ENCODE measurements around a stretch of chr17.

GRCh38 chr17:3646037-3646268, 9.4 kb downstream of the CTNS start:
- PRO-cap, 2 experiments = no peak in any of the 2 experiments

GRCh38 chr17:3738489-3739112, 14.9 kb downstream of the HASPIN start:
- PRO-cap, 2 experiments = no peak in any of the 2 experiments

- PRO-cap, 2 experiments = no peak in any of the 2 experiments
Measured at GRCh38 chr17:3952413-3952894, 11.8 kb downstream of the ATP2A3 start.

- PRO-cap, 2 experiments = no peak in any of the 2 experiments
Measured at GRCh38 chr17:3959067-3960009, 4.9 kb downstream of the ATP2A3 start.

- PRO-cap, 2 experiments = peak in 1 of 2 experiments; most common plus-strand start chr17:3960952 (in 1); most common minus-strand start chr17:3960779 (in 1)
Measured at GRCh38 chr17:3960595-3961291, 3.5 kb downstream of the ATP2A3 start.

DNA sequence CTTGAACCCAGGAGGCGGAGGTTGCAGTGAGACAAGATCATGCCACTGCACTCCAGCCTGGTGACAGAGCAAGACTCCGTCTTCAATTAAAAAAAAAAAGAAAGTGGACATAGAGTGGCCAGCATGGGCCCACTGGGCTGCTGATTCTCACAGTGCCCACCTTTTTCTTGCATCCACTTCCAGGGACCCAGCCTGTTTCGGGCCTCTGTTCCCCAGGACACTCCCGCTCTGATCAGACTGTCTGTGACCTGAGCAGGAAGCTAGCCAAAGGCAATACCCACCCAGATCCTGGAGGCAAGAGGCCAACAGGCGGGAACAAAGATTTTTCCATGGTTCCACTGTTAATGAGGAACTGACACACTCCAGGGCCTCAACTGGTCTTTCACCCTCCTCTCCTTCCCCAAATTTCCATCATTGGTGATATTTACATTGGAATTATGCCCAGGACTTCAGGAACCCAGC, 14.1 kb upstream of the ATP2A3 start:
- PRO-cap, 2 experiments = no peak in any of the 2 experiments

GRCh38 chr17:4009102-4009905, 45.1 kb upstream of the ATP2A3 start:
- PRO-cap, 2 experiments = no peak in any of the 2 experiments

GRCh38 chr17:4060921-4061768, 81.7 kb downstream of the ZZEF1 start:
- PRO-cap, 2 experiments = no peak in any of the 2 experiments

GRCh38 chr17:4090894-4091285, 51.9 kb downstream of the ZZEF1 start:
- PRO-cap, 2 experiments = no peak in any of the 2 experiments

- PRO-cap, 2 experiments = no peak in any of the 2 experiments
Measured at GRCh38 chr17:4208150-4208625, 55.6 kb downstream of the ANKFY1 start.

DNA sequence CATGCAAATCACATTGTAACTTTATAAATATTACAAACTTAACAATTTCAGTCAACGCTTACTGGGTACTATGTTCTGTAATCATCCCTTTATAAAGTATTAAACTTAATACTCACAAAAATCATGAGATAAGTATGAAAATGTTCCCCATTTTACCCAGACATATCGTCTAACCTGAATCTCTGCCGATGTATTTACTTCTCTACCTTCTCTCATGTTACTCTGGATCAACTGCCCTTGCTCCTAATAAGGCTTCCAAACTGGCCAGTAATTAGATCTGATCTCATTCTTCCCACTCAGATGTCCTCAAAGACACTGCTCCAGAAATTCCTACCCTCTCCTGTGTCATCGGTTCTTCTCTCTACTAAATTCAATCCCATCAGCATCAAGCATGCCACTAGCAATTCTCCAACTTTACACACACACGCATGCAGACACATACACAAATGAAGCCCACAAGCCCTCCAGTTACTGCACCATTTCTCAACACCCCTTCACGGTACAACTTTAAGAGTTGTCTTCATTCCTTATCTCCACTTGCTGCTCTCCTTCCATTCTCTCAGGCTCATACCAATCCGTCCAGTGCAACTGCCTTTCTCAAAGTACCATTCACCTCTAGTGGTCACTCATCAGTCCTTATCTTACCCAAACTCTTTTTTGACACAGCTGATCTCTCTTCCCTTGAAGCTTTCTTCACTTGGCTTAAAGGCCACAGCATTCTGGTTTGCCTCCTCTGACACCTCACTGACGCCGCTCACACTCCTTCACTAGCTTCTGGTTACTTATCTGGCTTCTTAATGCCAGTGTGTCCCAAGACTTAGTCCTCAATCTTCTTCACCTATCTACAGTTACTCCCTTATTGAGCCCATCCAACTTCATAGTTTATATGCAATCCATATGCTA, 25.1 kb downstream of the UBE2G1 start:
- PRO-cap, 2 experiments = no peak in any of the 2 experiments

DNA sequence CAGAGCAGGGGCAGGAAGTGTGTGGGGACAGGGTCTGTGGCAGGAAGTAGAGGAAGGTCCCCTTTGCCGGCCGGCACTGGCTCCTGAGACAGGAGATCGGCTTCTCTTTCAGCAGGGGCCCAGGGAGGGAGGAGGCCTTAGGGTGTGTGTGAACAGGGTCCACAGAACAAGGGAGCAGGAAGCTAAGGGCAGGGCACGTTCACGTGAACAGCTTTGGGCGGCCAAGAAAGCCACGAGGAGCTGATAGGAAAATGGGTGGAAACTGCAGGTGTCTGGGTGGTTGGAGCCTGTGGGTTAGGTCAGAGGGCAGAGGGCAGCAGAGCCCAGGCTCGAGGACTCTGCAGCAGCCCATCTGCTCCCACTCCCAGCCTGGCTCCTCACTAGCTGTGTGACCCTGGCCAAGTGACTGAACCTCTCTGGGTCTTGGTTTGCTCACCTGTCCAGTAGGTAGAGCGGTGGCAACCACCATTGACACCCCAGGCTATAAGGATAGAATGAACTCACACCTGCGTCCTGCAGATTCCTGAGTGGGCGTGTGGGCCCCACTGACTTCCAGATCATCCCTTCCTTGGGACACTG, 17.3 kb upstream of the SPNS2 start:
- PRO-cap, 2 experiments = no peak in any of the 2 experiments

- PRO-cap, 2 experiments = no peak in any of the 2 experiments
Measured at GRCh38 chr17:4502722-4503292, 4.1 kb downstream of the SPNS2 start.

GRCh38 chr17:4508606-4509286, 10.1 kb downstream of the SPNS2 start:
- PRO-cap, 2 experiments = no peak in any of the 2 experiments

DNA sequence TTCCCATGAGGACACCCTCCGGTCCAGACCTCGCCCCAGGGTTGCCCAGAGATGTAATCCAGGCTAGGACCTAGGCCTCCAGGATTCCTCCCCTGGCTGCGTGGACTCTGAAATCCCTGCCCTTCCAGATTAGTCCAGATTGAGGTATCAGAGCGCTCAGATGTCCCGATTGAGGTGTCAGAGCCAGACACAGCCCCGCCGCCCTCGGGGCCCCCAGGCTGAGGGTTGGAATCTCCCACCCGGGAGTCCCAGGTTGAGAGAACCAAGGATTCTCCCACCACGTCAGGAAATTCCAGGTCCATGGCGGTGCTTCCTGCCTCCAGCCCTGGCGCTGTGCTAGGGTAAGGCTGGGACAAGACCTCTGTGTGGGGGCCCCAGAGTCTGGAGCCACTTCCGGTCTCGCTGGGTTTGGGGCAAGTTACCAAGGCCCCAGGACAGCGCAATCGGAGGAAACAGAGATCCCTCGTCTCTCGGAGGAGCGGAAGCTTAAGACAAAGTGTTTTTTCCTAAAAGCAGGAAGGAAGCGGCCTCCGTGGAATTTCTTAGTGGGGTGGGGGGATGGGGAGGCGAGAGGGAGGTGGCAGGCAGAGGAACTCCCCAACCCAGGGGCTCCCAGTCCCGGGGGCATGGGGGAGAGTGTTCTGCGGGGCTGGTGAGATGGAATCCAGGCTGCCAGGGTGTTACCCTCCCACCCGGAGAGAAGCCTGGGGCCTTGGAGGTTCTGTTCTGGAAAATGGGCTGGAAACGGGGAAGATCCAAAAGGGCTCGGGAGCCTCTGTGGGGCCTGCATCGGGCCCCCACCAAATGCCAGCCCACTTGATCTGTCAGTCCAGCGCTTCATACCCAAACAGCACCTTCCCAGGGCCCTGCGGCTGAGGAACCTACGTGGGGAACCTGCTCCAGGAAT, 23.8 kb downstream of the MYBBP1A start:
- PRO-cap, 2 experiments = no peak in any of the 2 experiments

- PRO-cap, 2 experiments = no peak in any of the 2 experiments
Measured at GRCh38 chr17:4538492-4539061, 16.6 kb downstream of the MYBBP1A start.

DNA sequence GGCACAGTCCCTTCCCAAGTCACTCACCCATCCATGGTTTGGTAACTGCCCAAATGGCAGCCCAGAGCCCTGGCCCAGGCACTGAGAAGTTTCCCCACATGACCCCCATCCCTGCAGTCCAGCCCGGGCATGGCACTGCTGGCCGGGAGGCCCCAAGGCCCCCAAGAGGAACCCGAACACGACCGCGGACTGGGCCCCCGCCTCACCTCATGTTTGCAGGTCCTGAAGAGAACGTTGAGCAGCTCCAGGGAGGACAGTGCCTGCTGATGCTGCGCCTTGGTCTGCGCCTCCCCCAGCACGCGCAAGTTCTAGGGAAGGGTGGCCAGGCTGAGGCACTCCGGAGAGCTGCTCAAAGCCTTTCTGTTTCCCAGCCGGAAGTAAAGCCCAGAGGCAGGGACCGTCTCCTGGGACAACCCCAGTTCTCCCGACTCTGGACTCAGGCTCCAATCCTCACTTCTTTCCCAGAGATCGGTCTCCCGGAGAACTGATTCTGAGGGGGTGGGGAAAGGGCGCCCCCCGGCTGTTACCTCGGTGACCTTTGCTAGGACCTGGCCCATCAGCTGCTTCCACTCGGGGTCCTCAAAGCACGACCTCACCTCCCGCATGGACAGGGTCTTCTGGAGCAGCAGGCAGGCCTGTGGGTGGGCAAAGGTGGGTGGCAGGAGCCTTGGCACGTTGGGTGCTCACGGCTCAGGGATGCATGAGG, 13.8 kb downstream of the MYBBP1A start:
- PRO-cap, 2 experiments = no peak in any of the 2 experiments

GRCh38 chr17:4607866-4608223, 23.5 kb downstream of the SMTNL2 start:
- PRO-cap, 2 experiments = no peak in any of the 2 experiments

- PRO-cap, 2 experiments = no peak in any of the 2 experiments
Measured at GRCh38 chr17:4638709-4639369, 2.6 kb downstream of the ALOX15 start.

DNA sequence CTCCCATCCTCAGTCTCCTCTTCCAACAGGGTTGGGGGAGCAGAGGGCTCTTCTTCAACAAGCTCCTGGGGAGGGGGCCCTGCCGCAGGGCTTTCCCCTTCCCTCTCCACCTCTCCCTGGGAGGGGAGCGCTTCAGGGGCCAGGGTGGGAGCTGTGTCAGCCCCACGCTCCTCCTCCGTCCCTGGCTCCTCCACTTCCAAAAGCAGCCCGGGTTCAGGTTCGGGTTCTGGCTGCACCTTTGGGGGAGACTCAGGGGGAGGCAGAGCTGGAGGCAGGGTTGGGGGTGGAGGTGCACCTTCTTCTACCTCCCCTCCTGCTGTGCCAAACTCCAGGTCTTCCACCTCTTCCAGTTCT, 30.3 kb upstream of the ALOX15 start:
- PRO-cap, 2 experiments = no peak in any of the 2 experiments

All from right ventricle myocardium (tissue), 1 donor.